Tongue (tissue), 2 donors: ENCODE results near the gene ZNF621.

- RAMPAGE, long total RNA: no peak
Measured at GRCh38 chr3:37945816-37946575, 44.6 kb upstream of the VILL start.

- RAMPAGE, long total RNA: no peak
Measured at GRCh38 chr3:38028761-38029454, 534 bp downstream of the PLCD1 start.

- RAMPAGE, long total RNA: no peak
Measured at GRCh38 chr3:38030819-38031573, 1.6 kb upstream of the PLCD1 start.

GRCh38 chr3:38116150-38117117, 20.5 kb downstream of the ACAA1 start:
- RAMPAGE, long total RNA: no peak

GRCh38 chr3:38133457-38134447, 3.2 kb downstream of the ACAA1 start:
- RAMPAGE, long total RNA: no peak

GRCh38 chr3:38253822-38254596, 11.6 kb upstream of the SLC22A13 start:
- RAMPAGE, long total RNA: no peak

DNA sequence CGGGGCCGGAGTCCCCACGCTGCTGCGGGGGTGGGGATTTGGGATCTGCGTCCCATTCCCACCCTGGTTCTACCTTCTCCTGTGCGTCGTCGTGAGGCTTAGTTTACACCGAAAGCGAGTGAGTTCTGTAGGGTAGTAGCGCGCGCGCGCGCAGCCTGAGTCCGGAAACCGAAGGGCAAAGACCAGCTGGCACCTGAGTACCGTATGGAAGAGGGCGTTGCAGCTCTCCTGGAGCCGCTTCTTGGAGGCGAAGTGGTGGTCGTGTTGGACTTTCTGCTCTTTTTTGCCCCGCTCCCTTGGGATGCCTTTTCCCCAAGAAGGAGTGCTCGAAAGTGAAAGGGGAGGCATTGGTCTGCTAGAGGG, 1.8 kb downstream of the ACVR2B start:
- RAMPAGE, long total RNA: no peak

DNA sequence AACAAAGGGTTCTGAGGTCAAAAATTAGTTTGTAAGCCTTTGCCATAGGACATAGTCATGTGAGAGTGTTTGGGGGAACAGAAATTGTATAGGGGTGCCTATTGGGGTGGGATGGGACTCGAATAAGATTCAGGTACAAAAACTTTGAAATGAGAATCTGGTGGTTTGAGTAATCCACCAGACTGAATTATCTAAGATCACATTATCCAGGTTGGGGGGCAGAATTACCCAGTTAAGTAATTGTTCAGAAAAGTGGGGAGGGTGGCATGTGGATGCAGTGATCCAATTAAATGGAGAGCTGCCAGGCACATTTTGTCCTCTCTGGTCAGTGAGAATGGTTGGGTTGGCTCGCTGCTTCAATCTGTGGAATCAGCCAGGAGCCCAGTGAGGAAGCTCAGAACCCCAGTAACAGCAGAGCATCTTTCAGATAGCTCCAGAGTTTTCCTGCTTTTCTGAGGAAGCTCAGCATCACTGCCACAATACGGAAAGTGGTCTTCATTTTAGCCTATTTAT, 6.5 kb upstream of the EXOG start:
- RAMPAGE, long total RNA: no peak

- RAMPAGE, long total RNA: no peak
Measured at GRCh38 chr3:38523850-38524501, 27.8 kb downstream of the EXOG start.

DNA sequence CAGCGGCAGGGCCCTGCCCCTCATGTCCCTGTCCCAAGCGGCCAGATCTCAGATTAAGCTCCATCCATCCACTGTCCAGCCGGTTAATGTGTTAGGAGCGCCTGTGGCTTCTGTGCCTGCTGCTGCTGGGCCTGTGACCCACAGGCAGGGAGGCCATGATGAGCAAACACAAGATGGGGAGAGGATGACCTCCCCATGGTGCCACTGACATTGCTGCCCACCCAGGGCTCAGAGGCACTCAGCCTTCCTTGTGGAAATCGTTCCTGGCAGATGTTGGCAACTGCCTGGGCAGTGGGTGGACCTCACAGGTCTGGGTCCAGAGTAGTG, 38.6 kb downstream of the SCN5A start:
- RAMPAGE, long total RNA: no peak

DNA sequence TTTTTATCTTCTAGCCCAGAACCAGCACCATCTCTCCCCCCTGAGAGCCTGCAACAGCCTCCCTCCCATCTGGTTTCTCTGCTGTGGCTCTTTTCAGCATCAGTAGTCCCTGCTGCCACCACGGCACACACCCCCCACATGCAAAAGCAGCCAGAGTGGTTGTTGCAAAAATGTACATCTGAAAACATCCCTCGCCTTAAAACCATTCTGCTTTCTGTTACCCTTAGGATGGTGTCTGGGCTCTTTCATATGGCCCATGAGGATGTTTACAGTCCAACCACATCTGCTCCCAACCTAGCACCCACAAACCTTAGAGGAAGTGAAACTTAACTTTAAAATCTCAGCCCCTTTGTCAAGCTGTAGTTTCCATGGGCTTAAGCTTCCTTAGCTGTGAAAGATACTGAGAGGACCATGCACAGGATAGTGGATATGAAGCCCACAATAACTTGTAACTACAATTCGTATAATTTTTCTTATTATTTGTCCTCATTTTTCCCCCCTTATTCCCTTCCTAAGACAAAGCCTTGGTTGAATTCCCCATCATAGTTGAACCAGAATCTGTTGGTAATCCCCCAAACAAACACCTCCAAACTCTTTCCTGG, 914 bp downstream of the TTC21A start:
- RAMPAGE, long total RNA: no peak

DNA sequence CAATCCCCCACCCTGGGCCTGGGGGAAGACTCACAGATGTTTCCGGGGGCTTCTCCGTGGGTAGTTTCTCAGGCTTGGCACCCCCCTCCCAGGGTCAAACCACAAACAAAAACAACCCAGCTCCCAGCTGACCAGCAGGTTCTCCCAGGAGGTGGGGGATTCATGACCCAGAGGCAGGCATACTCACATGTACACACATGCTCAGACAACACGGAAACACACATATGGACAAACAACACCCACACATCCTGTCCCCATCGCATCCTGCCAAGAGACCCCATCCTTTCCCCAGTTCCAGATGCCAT, 5.3 kb downstream of the CSRNP1 start:
- RAMPAGE, long total RNA: no peak

DNA sequence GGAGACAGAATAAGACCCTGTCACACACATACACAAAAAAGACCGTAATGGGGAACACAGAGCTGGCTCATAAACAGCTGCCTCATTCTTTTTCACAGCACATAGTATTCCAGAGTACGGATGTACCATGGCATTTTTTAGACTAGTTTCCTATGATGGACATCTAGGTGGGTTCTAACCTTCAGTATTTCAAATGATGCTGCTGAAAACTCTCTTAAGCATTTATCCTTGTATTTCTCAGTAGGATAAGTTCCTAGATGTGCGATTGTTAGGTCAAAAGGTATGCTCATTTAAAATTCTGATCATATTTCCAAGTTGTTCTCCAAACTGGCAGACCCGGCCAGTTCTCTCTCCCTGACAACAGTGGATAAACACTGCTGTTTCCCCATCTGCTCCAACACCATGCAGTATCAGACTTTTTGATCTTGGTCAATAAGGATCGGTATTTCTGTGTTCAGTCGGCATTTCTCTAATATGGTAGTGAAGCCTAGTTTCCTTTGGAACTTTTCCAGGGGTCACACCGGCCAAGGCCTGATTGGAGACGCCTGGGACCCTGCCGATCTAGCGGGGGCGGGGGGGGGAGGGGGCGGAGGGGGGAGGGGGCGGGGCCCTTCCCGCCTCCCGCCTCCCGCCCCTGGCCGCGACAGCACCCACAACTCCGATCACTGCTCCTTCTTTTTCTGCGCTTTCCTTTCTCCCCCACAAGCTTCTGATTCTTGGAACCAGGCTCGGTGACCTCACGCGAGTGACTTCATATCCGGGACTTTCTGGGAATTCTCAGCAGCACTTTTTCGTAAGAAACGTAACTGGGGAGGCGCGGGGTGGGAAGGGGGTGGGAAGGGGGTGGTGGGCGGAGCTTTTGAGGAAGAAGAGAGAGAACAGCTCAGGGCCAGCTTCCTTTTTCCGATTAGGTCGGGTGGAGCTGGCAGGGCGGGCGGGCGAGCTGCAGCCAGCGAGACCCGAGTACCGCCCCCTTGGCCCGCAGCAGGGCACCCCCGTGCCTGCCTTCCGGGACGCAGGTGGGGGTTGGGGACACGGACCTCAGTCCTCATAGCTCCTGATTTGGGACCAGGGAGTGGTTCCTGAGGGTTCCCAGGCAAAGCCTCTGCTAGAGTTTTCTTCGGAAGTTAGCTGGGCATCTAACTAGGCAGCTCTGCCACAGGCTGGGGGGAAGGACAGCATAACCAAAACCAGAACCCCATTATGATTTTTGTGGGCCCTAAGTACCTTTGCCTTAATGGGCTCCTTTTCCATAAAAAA, 14.8 kb downstream of the XIRP1 start:
- RAMPAGE, long total RNA: no peak

DNA sequence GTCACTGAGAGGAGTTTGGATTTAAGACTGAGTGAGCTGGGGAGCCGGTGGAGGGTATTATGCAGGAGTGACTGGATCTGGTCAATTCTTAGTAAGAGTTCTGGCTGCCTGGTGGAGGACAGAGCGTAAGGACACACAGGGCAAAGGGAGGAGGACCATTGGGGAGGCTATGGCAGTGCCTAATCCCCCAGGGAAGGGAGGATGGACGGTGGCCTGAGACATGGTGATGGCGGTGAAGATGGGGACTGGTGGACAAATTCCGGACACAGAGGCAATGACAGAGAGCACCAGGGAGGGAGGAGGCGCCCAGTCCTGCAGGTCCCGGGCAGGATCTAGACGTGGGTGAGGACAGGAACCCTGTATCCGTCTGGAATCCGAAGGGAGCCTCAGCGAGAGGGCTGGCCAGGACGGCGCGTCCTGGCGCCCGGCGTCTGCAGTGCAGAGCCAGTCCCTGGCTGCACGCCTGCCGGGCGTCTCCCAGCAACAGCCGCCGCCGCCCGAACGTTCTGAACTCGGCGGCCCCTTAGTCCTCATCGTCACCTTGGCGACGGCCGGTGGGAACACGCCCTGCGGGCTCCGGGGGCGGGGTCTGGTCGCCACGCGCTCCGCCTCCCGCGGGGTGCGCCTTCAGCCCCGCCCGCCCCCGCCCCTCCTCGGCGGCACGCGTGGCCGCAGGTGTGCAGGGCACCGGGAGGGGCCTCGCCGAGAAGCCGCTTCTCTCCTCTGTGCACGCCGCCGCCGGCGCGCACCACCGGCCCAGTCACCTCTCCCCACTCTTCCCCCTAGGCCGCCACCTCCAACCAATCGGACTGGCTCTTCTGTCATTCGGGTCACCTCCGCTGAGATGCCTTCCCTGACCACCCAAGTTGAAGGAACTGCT, 11.7 kb downstream of the XIRP1 start:
- RAMPAGE, long total RNA: no peak

GRCh38 chr3:39288352-39288920, 8.6 kb upstream of the CX3CR1 start:
- RAMPAGE, long total RNA: no peak

GRCh38 chr3:39411402-39412361, 5.2 kb downstream of the RPSA start:
- RAMPAGE, long total RNA: no peak

GRCh38 chr3:39954397-39955434, 145.3 kb downstream of the MYRIP start:
- RAMPAGE, long total RNA: no peak

DNA sequence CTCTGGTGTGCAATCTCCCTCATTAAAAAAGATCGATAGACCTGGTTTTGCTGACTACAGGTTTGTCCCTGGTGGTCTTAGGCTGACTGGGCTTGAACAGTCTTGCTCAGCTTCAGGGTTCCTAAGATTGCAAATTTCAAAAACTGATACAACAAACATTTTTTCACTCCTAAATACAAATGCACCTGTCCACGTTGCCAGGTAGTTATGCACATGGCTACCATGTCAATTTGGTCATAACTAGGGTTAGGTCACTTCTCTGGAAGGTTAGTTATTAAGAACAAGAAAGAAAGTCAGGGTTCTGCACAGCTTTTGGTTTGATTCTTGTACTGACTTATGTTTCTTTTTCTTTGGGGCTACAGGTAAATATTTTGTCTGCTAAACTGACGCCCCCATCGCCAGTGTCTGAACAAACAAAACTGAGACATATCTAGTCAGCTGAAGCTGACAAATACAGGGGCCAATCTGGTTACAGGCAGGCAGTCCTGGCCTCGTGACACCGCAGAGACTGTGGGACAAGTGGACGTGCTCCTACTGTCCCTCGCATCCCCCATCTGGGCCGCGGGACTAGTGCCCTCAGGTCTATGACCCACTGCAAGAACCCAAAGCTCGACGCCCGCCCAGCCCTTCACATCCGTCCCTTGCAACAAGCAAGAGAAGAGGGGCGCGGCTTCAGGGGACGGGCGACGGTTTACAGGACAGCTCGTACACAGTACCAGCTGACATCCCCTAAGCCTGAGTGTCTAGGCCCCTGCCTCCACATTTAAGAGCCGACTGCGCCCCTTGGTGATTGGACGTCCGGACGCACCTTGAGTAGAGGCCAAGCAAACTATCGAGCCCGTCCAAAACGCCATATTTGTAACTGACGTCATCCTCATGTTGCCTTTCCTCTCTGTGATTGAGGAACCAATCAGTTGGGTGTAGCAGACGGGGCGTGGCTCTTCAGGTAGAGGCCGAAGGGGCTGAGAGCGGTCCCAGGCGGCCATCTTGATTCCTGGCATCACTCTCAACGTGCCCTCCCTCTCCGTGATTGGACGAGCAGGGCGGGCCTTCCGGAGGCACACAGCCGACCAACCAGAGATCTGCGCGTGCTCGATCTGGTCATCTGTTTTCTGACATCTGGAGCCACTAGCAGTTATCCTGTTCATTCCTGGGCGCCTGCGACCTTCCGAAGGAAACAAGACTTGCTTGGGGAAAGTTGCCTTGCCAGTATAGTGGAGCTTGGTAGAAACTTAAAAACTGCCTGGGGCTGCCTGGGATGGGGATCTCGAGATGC, 4.4 kb upstream of the RPL14 start:
- RAMPAGE, long total RNA: start-site peak on the minus strand centred at position 879 of the sequence, 31 bp wide, 51 and 11 reads in 2 replicates; start-site peak on the minus strand centred at position 999 of the sequence, 8 bp wide, 28 and 15 reads in 2 replicates

DNA sequence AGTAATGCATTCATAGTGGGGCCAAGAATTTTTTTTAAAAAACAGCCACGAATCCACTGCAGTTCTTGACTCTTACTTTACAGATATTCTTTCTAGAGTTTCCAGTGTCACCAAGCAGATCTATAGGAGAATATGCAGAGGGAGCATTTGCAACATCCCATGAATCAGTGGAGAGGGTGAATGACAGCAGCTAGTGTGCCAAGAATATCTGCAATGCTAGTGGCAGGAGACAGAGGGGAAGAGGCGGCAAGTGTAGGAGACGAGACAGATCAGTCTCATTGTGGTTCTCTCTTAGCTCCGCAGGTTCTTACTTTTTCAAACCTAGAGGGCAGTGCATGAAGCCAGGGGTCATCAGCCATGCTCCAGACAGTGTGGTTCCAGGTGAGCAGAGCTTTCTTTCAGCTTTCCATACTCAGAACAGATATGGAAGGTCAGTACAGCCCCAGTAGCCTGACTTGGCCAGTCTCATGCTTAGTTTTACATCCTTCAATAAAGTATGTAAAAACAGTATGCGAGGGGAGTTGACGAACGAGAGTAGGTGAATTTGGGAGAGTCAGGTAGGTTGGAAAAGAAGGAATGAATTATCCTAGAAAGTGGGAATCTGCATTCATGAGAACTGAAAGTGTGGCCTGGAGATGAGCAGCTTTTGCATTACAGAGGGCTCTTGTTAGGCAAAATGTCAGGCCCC, 845 bp downstream of the ZNF619 start:
- RAMPAGE, long total RNA: no peak

GRCh38 chr3:40524645-40525718, at the start of gene ZNF621:
ZNF621 (plus strand) TSS chr3:40524960.
- RAMPAGE, long total RNA: no peak